ENCODE measurements around the gene LAPTM5.

DNA sequence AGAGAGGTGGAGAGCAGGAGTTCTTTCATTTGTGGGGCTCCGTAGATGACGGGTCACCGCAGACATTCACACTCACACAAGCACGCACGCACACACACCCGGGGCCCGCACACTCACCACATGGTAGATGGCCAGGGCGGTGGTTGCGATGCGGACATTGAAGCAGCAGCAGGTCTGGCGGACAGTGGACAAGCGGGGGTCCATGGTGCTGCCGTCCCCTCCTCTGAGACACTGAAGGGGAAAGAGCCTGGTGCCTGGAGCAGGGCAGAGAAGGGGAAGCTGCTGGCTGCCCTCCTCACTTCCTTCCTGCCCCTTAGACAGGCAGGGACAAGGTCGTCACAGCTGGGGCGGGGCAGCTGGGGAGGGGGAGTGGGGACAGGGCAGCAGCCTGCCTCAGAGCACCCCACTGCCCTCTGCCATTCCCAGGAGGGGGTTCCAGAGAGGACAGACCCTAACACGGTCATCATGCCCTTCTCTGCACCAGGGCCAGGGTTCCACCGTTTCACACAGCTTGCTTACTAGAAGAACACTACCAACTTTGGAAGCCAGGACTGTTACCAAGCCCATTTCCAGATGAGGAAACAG lies at the start of gene LAPTM5:
Gene LAPTM5 (minus strand): TSS at position 233 of the 585 bp plus-strand sequence.
- PRO-cap, 10 experiments = peak in 10 of 10 experiments; most common plus-strand start position 419 of the sequence (in 10); most common minus-strand start position 233 of the sequence (in 10)

DNA sequence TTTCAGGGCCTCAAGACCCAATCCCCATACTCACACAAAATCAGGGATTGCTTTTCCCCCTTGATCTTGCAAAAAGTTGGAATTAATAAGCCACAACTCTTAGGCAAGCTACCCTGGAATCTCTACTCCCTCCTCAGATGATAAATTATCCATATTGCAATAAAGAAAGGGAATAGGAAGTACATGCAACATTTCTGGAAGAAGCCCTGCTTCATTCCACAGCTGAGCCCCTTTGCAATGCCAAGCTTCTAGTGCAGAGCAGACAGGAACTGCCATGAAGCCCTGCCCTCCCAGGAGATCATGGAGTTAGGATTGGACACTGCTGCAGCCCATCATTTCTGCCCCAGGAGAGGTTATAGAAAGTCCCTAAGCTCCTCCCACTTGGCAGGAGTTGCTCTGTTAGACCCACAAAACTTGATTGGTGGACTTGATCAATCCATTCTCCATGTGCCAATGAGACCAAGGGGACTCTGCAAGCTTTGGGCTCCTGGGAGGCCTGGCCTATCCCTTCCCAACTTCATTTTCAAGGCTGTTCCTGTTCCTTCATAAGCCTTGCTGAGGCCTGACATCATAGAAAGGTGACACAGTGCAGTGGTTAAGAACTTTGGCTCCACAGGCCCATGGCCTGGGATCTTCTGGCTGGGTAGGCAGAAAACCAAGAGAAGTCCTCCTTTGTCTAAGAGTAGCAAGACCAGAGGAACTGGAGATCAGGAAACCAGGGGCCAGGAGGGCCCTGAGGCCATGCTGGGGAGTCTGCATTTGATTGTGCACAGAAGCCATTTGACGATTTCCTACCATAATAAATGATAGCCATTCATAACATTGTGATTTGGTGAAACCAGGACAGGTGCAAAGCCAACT lies 1.3 kb upstream of the LAPTM5 start:
- PRO-cap, 10 experiments = peak in 1 of 10 experiments; most common minus-strand start position 239 of the sequence (in 1)

- PRO-cap, 10 experiments = no peak in any of the 10 experiments
These were observed 5.0 kb upstream of the LAPTM5 start for GRCh38 chr1:30762382-30763065.

DNA sequence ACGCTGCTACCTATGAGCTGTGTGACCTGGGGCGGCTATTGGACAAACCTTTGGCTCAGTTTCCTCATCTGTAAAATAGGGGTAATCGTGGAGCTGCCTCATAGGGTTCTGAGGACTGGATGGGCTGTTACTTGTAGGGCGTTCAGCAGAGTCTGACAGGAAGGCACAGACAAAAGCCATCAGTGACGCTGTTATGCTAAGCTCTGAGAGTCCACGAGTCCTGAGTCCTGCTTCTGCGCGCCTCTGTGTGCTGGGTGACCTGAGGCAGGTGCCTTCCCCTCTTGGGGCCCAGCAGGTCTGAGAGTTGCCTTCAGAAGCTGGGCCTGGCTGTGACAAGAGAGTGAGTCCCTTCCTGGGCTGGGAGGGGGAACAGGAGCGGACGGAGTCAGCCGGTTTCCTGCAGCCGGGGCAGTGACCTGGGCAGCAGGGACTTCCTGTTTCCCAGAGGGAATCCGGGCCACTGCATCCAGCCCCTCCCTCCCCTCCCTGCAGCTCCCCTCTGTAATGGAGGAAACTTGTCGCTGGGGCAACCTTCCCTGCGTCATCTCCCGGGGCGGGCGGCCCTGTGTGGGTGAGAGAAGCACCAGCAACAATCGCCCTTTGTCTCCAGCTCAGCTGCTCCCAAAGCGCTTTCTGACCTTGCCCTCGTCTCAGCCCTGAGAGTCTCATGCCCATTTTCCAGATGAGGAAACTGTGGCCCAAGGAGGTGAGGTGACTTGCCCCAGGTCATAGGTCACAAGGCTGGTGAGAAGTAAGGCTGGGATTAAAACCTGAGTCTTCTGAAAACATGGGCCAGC lies 61.2 kb downstream of the SDC3 start:
- PRO-cap, 10 experiments = no peak in any of the 10 experiments

DNA sequence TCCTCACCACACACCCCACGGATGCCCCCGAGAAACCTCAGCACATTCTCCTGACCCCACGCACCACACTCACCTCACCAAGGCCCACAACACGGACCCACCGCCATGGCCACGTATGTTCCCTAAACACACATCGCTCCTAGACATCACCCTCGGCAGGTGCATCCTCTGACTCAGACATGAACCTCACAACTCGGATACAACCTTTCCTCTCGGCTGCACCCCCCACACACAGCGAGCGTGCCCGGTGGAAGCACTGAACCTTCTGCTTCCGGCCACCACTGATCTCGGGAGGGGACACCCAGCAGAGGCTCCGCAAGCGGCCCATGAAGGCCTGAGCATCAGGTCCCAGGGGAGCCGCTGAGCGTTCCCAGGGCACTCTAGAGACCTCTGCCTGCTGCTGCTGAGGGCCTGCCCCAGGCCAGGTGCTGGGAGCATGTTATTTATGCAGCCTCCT lies 27.2 kb downstream of the SDC3 start:
- PRO-cap, 10 experiments = no peak in any of the 10 experiments

- PRO-cap, 10 experiments = peak in 1 of 10 experiments; most common plus-strand start chr1:30901372 (in 1)
These were observed 7.4 kb downstream of the SDC3 start for GRCh38 chr1:30901182-30901563.

DNA sequence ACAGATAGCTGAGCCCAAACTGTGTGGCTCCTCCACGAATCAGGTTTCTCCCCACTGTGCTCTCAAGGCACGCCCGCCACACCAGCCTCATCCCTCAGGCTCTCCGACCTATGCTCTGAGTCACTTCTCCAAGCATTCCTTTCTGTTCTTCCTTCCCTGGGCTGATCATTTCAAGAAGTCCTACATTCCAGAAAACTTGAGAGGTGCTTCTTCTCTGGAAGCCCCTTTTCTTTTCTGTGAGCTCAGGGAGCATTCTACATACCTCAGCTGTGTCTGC lies 25.4 kb upstream of the SDC3 start:
- PRO-cap, 10 experiments = no peak in any of the 10 experiments

- PRO-cap, 10 experiments = no peak in any of the 10 experiments
These were observed 64.1 kb downstream of the PUM1 start for GRCh38 chr1:31001278-31001980.

DNA sequence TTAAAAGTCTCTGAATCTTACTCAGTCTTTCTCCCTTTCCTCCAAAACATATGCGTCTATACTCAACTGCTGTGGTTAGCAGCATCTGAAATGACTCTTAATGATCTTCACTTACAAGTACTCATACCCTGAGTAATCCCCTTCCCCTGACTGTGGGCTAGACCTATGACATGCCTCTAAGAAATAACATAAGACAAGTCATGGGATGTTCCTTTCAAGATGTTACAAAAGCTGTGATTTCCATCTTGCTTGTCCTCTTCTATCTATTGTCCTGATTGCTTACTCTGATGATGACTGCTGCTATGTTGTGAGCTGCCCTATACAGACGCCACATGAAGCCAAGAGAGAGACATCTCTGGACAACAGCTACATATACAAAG lies 55.3 kb downstream of the PUM1 start:
- PRO-cap, 10 experiments = no peak in any of the 10 experiments

DNA sequence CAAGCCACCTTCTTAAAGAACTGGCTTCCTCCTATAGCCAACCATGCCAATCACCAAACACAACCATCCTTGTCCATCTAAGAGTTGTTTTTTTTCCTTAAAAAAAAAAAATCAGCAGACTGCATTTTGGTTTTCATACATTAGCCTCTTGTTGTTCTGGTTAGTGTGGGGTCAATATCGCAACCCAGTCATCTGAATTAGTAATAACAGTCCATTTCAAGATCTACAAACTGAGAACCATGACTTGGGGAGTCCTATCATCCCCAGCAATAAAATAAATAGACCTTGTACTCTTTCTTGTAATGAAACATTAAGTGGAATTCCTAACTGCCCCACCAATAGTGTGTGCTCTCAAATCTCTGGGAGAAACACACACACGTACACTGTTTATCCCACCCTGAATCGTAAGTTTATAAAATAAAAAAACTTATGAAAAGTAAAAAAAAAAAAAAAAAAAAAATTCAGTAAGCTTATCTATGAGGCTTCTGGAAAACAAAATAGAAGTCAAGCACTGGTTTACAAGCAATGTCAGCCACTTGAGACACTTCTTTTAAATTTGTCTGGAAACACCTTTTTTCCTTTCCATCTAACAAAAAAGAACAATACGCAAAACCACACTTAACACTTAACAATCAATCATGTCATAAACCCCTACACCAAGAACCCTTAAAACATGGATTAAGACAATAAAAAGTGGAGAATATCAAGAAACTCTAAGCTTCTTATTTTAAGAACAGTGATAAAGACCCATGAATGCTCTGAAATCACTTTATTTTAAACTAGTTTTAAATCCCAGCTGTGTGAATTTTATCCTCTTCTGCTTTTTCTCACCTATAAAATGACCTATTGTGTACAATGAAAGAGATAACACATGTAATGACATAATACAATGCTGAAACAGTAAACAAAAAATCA lies 53.1 kb downstream of the PUM1 start:
- PRO-cap, 10 experiments = no peak in any of the 10 experiments

DNA sequence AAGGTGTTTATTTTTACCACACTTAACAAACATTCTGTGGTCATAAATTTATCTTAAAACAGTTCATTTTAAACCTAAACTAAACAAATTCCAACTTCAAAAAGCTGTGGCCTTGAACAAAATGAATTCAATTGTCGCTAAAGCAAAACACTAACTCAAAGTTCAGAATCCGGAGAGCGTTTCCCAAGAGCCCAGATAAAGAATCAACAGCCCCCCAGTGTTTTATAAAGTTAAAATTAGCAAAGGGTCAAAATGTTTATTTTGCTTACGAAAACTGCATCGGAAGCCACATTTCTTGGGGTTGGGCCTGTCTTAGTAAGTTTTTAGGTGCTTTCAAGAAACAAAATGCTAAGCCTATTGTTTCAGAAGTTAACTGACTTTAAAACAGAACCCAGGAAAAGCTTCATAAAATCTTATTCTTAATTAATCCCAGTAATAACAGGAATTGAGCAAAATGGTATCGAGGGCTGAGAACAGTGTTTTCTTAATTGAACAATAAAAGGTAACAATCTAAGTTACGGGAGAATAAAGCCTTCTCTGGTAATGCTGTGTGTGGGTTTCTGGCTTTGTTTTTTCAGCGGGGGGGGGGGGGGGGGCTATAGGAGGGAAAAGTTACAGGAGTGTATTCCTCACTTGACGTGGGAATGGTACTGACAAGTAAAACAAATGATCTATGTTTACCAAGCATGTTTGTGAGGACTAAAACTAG lies 1.2 kb downstream of the PUM1 start:
- PRO-cap, 10 experiments = peak in 3 of 10 experiments; most common plus-strand start position 632 of the sequence (in 2); most common minus-strand start position 664 of the sequence (in 1)

DNA sequence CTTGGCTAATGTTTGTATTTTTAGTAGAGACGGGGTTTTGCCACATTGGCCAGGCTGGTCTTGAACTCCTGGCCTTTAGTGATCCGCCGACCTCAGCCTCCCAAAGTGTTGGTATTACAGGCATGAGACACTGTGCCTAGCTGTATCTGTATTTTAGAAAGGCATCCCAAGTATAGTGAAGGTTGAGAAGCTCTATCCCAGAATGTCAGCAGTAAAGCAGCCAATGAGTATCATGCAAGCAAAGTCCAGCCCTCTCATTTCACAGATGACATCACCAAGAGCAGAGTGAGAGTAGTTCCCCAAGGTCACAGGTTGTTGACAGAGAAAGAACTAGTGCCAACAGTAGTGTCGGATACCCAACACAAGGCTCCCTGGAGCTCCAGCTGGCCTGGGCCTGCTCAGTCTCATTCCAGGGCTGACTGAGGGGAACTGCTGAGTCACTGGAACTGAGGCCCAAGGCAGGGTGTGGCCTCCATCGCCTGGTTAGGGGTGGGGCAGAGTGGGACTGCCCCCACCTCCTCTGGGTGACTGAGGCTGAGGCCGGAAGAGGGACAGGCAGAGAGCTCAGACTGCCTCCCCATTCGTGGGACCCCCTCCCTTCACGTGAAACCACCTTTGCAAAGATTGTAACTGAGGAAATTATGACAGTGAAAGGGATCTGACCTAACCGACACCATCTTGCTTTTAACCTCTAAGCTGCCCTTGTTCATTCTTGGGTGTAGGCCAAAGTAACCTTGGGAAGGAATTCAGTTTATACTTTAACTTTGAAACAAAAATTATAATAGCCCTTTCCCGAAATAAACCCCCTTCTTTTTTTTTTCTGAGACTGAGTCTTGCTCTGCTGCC lies 68.9 kb downstream of the NKAIN1 start:
- PRO-cap, 10 experiments = peak in 10 of 10 experiments; most common plus-strand start position 527 of the sequence (in 5); most common minus-strand start position 421 of the sequence (in 8)

DNA sequence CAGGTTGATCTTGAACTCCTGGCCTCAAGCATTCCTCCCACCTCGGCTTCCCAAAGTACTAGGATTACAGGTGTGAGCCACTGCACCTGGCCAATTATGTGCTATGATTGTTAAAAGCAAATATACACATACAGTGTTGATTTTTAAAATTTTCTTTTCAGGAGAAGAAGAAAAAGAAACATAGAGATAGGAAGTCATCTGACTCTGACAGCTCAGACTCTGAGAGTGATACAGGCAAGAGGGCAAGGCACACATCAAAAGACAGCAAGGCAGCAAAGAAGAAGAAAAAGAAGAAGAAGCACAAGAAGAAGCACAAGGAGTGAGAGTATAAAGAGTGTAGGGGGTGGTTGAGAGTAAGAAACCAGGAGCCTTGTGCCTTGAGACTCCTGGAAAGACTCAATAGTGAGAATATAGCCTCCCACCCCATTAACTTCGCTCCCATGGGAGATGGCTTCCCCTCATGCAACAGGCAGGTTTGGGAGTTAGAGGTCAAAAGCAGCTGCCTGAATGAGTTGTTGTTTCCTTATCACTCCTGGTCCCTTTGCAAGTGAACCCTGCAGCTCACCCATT lies 8.9 kb downstream of the FABP3 start:
- PRO-cap, 10 experiments = no peak in any of the 10 experiments

DNA sequence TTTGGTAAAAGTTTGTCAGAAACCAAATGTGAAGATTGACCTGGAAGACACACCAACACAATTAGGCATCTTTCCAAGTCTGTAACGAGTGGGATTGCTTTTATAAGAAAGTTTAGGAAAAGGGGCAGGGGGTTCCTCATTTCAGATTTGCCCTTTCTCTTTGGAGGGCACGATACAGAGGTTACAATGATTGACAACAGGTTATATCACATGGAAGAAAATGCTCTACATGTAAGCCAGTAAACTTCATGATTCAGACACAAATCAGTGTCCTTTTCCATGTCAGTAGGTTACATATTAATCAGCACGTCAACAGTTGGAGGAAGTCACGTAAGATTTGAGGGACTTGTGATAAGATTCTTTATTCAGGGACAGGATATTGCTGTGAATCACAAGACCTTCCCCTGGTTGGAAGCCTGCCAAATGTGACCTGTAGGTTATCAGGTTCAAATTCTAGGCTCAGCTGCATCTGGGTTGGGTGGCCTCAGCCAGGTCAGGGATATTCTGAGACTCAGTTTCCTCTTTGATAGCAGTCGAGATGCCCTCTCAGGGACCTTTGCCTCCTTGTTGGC lies 31.7 kb downstream of the SERINC2 start:
- PRO-cap, 10 experiments = no peak in any of the 10 experiments

GRCh38 chr1:31548445-31548891 lies 27.8 kb upstream of the TINAGL1 start:
- PRO-cap, 10 experiments = peak in 1 of 10 experiments; most common plus-strand start chr1:31548736 (in 1)

- PRO-cap, 10 experiments = peak in 4 of 10 experiments; most common plus-strand start chr1:31549167 (in 2); most common minus-strand start chr1:31549036 (in 1)
These were observed 27.3 kb upstream of the TINAGL1 start for GRCh38 chr1:31548892-31549488.

- PRO-cap, 10 experiments = no peak in any of the 10 experiments
These were observed 12.3 kb upstream of the TINAGL1 start for GRCh38 chr1:31563987-31564461.

DNA sequence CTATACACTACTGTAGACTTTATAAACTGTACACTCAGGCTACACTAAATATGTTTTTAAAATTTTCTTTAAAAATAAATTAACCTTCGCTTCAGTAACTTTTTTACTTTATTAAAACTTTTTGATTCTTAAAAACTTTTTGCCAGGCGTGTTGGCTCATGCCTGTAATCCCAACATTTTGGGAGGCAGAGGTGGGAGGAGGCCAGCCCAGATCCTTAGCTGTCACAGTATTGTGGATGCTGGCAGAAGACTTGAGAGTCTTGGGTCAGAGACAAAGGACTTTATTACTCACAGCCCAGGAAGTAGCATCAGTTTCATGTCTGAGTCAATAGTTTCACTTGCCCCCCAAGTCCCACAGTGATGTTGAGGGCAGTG lies 11.8 kb upstream of the HCRTR1 start:
- PRO-cap, 10 experiments = no peak in any of the 10 experiments

DNA sequence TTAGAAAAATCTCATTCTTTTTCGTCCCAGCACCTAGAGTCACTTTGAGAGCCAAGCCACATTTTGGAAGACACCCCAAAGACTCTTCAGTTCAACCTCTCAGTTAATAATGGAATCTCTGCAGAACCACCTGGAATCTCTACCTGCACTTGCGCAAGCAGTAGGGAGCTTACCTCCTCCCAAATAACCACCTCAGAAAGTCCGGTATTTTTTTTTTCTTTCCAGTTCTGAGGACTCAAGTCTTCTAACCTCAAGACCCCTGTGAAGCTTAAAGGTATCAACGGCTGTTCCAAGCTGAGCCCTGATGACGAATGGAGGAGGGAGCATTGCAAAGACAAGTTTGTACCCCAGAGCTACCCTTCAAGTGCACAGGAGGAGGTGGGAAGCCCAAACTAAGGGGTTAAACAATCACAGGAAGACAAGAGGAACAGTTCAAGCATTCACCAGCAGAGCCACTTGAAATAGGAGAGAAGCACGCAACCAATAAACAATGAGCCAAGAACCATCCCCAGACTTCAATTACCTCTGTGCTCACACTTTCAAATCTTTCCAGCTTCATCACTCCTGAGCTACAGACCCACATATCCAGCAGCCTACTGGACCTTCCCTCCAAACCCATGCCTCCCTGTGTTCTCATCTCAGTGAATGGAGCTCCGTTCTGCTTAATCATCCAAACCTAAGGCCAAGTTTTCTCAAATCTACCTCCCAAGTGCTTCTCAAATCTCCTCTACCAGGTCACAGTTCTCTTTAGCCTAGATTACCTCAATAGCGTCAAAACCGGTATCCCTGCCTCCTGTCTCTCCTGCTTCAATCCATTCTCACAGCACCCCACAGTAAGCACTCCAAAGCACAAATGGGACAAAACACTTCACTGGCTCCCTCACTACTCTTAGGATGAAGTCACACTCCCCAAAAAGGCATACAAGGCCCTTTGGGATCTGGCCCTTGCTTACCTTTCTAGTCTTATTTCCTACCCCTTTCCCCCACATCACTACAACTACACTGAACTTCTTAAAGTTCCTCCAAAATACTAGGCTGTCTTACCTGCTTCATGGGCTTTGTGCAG lies 3.8 kb downstream of the PEF1 start:
- PRO-cap, 10 experiments = no peak in any of the 10 experiments

DNA sequence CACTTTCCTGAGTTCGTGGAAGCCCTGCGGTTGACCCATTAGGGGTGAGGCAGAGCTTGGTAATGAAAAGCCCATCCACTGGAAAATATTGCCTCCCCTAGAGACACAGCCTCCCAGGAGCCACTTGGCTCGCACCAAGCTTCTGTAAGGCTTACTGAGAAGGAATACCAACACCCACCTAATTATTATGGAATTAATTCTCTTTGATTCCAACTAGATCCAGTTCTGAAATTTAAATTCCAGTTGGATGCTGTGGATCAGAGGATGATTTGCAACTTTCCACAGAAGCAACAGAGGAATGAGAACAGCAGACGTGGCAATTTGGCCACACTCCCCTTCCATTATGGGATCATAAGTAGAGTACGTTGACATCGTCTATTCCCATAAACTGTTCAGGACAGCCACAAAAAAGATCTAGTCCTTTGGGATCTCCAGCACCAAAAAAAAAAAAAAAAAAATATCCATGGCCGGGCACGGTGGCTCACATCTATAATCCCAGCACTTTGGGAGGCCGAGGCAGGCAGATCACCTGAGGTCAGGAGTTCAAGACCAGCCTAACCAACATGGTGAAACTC lies 4.2 kb upstream of the PEF1 start:
- PRO-cap, 10 experiments = no peak in any of the 10 experiments

Data from Metastatic Breast Carcinoma in the Brain (tissue), 10 donors.